GM12878 (cell line): ENCODE measurements around the genes TAS2R42, PRB4 and PRB2.

GRCh38 chr12:10942008-10942618 is 3.0 kb upstream of the TAS2R14 start:
- RAMPAGE, long total RNA = no peak
- RRBS, 2 experiments = no CpG with 5 or more reads among the region's 4 CpGs
CAGE:
- cytosol, long polyA minus RNA = no peak
- cytosol, long polyA plus RNA = no peak
- long polyA plus RNA = no peak
- nucleolus, long total RNA = no peak
- nucleus, long polyA plus RNA = no peak
- nucleus, long total RNA = no peak

DNA sequence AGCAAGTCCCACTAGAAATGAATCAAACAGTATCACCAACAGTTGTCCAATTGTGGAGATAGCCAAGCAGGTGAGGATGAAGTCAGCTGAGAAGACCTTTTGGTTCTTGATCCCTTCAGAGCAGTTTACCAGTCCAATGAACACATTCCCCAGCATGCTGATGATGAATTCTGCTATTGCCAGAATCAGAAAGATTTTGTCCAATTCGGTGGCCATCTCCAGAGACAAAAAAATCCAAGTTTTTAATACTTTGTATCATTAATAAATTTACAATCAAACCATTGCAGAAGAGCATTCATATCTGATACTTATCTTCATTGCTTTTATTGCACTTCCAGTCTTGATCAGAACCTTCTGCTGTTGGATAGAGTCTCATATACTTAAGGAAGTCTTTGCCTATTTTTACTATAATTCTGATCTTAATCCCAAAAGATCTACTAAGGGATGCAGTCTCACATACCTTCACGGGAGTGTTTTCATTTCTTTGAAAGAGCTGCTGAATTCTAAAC is at the start of gene TAS2R42:
TSS of gene TAS2R42 (minus strand) at position 216 of the 509 bp plus-strand sequence.
- RAMPAGE, long total RNA = no peak
- RRBS, 2 experiments = no CpG with 5 or more reads among the region's 2 CpGs
CAGE:
- cytosol, long polyA minus RNA = no peak
- cytosol, long polyA plus RNA = no peak
- long polyA plus RNA = no peak
- nucleolus, long total RNA = no peak
- nucleus, long polyA plus RNA = no peak
- nucleus, long total RNA = no peak

DNA sequence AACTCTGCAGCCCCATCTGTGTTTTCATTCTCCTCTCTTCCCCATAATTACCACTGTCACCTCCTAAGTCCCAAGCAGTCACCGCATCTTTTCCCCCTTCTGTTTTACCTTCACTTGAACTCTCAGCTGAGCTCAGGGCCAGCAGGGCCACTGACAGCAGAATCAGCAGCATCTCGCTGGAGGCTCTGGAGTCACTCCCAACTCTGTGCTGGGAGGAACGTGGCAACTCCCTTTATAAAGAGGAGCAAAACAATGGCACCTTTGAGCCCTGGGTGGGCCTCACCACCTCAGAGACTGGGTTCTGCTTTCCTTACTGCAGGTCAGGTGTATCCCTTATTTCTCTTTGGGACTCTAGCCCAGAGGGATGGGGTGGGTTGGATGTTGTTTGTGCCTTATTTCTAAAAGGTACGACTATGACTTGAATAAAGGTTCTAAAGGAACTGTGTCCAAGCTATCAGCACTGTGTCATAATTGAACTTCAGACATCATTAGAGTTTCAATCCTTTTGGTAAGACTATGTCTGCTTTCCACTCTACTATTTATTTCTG is at the start of gene PRB4:
TSS of gene PRB4 (minus strand) at position 210 of the 548 bp plus-strand sequence.
- RAMPAGE, long total RNA = no peak
- RRBS, 2 experiments = no CpG with 5 or more reads among the region's 4 CpGs
CAGE:
- cytosol, long polyA minus RNA = no peak
- cytosol, long polyA plus RNA = no peak
- long polyA plus RNA = no peak
- nucleolus, long total RNA = no peak
- nucleus, long polyA plus RNA = no peak
- nucleus, long total RNA = no peak

DNA sequence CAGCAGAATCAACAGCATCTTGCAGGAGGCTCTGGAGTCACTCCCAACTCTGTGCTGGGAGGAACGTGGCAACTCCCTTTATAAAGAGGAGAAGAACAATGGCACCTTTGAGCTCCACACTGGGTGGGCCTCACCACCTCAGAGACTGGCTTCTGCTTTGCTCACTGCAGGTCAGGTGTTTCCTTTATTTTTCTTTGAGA is at the start of gene PRB2:
TSS of gene PRB2 (minus strand) at position 56 of the 200 bp plus-strand sequence.
- RAMPAGE, long total RNA = no peak
- RRBS, 2 experiments = no CpG with 5 or more reads among the region's 1 CpG
CAGE:
- cytosol, long polyA minus RNA = no peak
- cytosol, long polyA plus RNA = no peak
- long polyA plus RNA = no peak
- nucleolus, long total RNA = no peak
- nucleus, long polyA plus RNA = no peak
- nucleus, long total RNA = no peak

- RAMPAGE, long total RNA = no peak
- RRBS, 2 experiments = 1% methylated on average over 35 of the region's 69 CpGs
CAGE:
- cytosol, long polyA minus RNA = start-site peak on the plus strand at chr12:11649140-11649146, 22 reads
- cytosol, long polyA plus RNA = no peak
- long polyA plus RNA = no peak
- nucleolus, long total RNA = no peak
- nucleus, long polyA plus RNA = no peak
- nucleus, long total RNA = no peak
Observed at GRCh38 chr12:11648536-11649488, 662 bp upstream of the ETV6 start.

DNA sequence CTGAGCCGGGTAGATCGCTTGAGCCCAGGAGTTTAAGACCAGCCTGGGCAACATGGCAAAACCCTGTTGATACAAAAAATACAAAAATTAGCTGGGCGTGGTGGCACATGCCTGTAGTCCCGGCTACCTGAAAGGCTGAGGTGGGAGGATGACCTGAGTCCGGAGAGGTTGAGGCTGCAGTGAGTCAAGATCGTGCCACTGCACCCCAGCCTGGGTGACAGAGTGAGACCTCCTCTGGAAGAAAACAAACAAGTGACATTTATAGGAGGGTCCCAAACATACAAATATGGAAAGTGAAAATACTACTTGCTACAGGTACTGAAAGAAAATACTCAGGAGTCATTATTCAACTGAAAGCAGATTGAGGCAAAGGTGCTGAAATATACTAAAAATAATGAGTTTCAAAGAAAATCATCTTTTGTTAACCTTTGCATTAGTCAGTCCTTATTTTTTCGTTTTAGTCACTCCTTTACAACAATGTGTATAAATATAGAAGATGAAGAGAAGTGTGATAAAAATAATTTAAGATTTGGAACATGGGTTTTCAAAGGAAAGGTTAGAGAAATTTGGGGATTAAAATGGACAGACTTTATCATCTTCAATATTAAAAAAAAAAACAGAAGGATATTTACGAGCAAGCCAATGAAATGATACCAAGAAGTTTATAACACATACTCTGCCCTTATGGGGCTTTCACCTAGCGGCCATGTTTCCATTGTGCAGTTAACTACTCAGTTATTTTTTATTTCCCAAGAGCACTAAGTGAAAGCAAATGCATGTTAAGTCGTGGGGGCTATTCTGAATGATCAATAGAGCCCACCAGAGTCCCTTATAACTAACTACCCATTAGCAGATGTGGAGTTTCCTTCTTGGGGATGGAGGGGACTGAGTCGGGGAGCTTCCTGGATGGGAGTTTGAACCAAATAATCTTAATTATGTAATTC is 53.7 kb downstream of the ETV6 start:
- RAMPAGE, long total RNA = no peak
- RRBS, 2 experiments = no CpG with 5 or more reads among the region's 11 CpGs
CAGE:
- cytosol, long polyA minus RNA = no peak
- cytosol, long polyA plus RNA = no peak
- long polyA plus RNA = no peak
- nucleolus, long total RNA = no peak
- nucleus, long polyA plus RNA = no peak
- nucleus, long total RNA = no peak

DNA sequence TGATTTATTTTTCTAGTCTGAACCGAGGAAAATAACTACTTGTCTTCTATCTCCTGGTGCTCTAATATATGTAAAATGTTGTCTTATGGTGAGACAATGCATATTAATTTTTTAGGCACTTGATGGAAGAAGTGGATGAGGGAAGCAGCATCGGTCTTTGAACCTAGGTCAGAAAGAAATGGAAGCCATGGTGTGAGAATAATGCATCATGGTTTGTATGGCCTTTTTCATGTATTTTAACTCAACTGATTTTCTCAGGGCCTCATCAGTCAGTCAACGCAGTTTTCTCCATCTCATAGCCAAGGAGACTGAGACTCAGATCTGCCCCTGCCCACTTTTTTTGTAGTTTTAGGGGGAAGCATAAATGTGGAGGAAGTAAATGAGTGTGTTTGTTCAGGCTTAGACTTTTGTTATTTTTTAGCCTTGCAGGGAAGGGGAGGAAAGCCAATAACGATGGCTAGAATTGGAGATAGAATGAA is 88.1 kb downstream of the ETV6 start:
- RAMPAGE, long total RNA = no peak
- RRBS, 2 experiments = no CpG with 5 or more reads among the region's 4 CpGs
CAGE:
- cytosol, long polyA minus RNA = no peak
- cytosol, long polyA plus RNA = no peak
- long polyA plus RNA = no peak
- nucleolus, long total RNA = no peak
- nucleus, long polyA plus RNA = no peak
- nucleus, long total RNA = no peak

DNA sequence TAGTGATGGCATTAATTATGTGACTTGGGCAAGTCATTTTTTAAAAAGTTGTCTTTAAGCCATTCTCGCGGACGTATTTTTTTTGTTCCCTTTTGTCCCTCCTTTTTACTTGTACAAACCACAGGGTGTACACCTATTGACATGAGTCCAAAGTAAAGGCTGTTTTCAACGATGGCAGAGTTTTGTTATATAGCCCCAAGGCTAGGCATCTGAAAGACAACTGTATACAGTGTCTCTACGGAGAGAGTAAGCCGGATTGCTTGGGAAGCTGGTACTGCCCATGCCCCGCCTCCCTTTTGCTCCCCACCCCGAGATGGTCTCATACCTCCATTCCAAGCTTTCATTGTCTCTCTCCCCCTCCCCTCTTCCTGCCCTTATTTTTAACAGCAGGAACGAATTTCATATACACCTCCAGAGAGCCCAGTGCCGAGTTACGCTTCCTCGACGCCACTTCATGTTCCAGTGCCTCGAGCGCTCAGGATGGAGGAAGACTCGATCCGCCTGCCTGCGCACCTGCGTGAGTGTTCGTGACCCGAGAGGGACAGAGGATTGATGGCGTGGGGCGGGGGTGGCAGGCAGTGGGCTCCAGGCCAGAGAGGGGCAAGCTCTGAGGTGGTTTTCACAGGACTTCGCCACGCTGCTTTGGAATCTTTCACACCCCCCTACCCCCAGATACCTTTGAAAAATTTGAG is 102.7 kb downstream of the ETV6 start:
- RAMPAGE, long total RNA = no peak
- RRBS, 2 experiments = no CpG with 5 or more reads among the region's 25 CpGs
CAGE:
- cytosol, long polyA minus RNA = start-site peak on the plus strand centred at position 406 of the sequence, 8 bp wide, 25 reads; start-site peak on the plus strand centred at position 484 of the sequence, 9 bp wide, 25 reads
- cytosol, long polyA plus RNA = no peak
- long polyA plus RNA = no peak
- nucleolus, long total RNA = no peak
- nucleus, long polyA plus RNA = no peak
- nucleus, long total RNA = no peak

- RAMPAGE, long total RNA = no peak
- RRBS, 2 experiments = 19 to 25% methylated on average over 2 to 6 of the region's 14 CpGs
CAGE:
- cytosol, long polyA minus RNA = no peak
- cytosol, long polyA plus RNA = no peak
- long polyA plus RNA = no peak
- nucleolus, long total RNA = no peak
- nucleus, long polyA plus RNA = no peak
- nucleus, long total RNA = no peak
Observed at GRCh38 chr12:11766271-11767065, 117.0 kb downstream of the ETV6 start.

GRCh38 chr12:11769669-11770135 is 120.2 kb downstream of the ETV6 start:
- RAMPAGE, long total RNA = no peak
- RRBS, 2 experiments = no CpG with 5 or more reads among the region's 7 CpGs
CAGE:
- cytosol, long polyA minus RNA = no peak
- cytosol, long polyA plus RNA = no peak
- long polyA plus RNA = no peak
- nucleolus, long total RNA = no peak
- nucleus, long polyA plus RNA = no peak
- nucleus, long total RNA = no peak

DNA sequence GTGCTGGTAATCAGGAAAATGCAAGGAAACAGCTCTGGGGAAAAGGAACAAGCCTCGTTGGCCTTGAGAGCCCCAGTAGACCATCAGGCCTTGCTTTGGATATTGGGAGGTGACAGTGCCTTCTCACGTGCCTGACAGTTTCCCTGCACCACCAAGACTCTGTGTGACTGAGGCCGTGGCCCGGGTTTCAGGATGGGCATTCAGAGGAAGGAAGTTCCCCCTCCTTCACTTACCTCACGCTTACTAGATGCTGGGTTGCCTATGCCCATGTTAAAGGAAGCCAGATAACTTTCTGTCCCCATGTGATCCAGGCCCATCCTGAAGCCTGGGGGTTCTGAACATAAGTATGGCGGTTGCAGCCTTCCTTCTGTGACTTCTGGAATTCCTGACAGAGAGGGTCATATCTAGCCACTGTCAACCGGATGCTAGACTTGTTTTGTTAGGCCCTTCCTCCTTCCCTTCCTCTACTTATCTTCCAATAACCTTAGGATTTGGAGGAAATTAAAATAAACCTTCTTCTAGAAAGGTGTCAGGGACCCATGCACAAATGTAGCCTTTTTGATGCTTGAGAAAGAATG is 120.8 kb downstream of the ETV6 start:
- RAMPAGE, long total RNA = no peak
- RRBS, 2 experiments = no CpG with 5 or more reads among the region's 7 CpGs
CAGE:
- cytosol, long polyA minus RNA = no peak
- cytosol, long polyA plus RNA = no peak
- long polyA plus RNA = no peak
- nucleolus, long total RNA = no peak
- nucleus, long polyA plus RNA = no peak
- nucleus, long total RNA = no peak

GRCh38 chr12:11780888-11781174 is 131.4 kb downstream of the ETV6 start:
- RAMPAGE, long total RNA = no peak
- RRBS, 2 experiments = no CpG with 5 or more reads among the region's 1 CpG
CAGE:
- cytosol, long polyA minus RNA = no peak
- cytosol, long polyA plus RNA = no peak
- long polyA plus RNA = no peak
- nucleolus, long total RNA = no peak
- nucleus, long polyA plus RNA = no peak
- nucleus, long total RNA = no peak

GRCh38 chr12:12011290-12011884 is 59.4 kb upstream of the BCL2L14 start:
- RAMPAGE, long total RNA = no peak
- RRBS, 2 experiments = no CpG with 5 or more reads among the region's 11 CpGs
CAGE:
- cytosol, long polyA minus RNA = no peak
- cytosol, long polyA plus RNA = no peak
- long polyA plus RNA = start-site peak on the minus strand at chr12:12011690-12011747, 15 and 12 reads in 2 replicates
- nucleolus, long total RNA = no peak
- nucleus, long polyA plus RNA = no peak
- nucleus, long total RNA = no peak

DNA sequence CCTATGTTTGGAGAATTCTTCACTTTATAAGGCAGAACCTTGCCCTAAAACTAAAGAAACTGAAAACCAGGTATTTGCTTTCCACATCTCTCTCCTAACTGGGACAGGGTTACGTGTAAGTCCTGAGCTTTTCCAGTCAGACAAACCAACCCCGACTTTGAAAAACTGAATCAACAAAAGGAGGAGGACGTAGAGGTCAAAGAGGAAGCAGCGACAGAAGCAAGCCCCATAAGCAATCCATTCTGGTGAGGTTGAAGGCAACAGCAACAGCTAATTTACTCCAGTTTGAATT is 47.2 kb downstream of the LRP6 start:
- RAMPAGE, long total RNA = no peak
- RRBS, 2 experiments = no CpG with 5 or more reads among the region's 4 CpGs
CAGE:
- cytosol, long polyA minus RNA = no peak
- cytosol, long polyA plus RNA = no peak
- long polyA plus RNA = no peak
- nucleolus, long total RNA = no peak
- nucleus, long polyA plus RNA = no peak
- nucleus, long total RNA = no peak

- RAMPAGE, long total RNA = no peak
- RRBS, 2 experiments = no CpG with 5 or more reads among the region's 14 CpGs
CAGE:
- cytosol, long polyA minus RNA = no peak
- cytosol, long polyA plus RNA = no peak
- long polyA plus RNA = no peak
- nucleolus, long total RNA = no peak
- nucleus, long polyA plus RNA = no peak
- nucleus, long total RNA = no peak
Observed at GRCh38 chr12:12244289-12244781, 22.5 kb downstream of the LRP6 start.

- RAMPAGE, long total RNA = no peak
- RRBS, 2 experiments = no CpG with 5 or more reads among the region's 4 CpGs
CAGE:
- cytosol, long polyA minus RNA = no peak
- cytosol, long polyA plus RNA = no peak
- long polyA plus RNA = no peak
- nucleolus, long total RNA = no peak
- nucleus, long polyA plus RNA = no peak
- nucleus, long total RNA = no peak
Observed at GRCh38 chr12:12481436-12482127, 81.1 kb downstream of the DUSP16 start.

- RAMPAGE, long total RNA = no peak
- RRBS, 2 experiments = no CpG with 5 or more reads among the region's 3 CpGs
CAGE:
- cytosol, long polyA minus RNA = no peak
- cytosol, long polyA plus RNA = no peak
- long polyA plus RNA = no peak
- nucleolus, long total RNA = no peak
- nucleus, long polyA plus RNA = no peak
- nucleus, long total RNA = no peak
Observed at GRCh38 chr12:12483391-12483987, 79.2 kb downstream of the DUSP16 start.

DNA sequence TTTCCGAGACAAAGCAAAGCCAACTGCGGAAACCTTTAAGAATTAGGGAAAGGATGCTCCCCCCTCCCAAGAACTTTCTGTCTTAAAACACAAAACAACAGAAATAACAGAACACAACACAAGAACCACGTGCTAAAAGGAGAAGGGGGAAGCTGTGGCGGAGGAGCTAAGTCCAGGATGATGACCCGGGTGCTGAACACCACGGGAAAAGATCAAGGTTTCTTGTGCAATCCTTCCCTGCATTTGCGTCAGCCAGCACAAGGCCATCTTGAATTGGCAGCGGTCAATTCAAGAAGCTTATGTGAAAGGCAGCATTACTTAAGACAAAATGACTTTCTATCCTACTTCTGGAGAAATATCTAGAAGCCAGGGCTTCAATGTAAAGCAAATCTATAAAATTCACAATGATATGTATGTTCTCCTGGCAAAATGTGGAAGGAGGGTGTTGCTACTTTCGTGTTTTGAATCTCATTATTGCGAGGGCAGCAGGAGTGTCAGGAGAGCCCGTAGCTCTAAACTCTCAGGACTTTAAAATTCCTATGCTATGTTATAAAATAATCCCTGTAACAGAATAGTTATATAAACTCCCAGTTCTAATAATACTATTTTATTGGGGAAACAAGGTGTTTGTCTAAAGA is 10.9 kb upstream of the CREBL2 start:
- RAMPAGE, long total RNA = no peak
- RRBS, 2 experiments = no CpG with 5 or more reads among the region's 11 CpGs
CAGE:
- cytosol, long polyA minus RNA = no peak
- cytosol, long polyA plus RNA = no peak
- long polyA plus RNA = no peak
- nucleolus, long total RNA = no peak
- nucleus, long polyA plus RNA = no peak
- nucleus, long total RNA = no peak

DNA sequence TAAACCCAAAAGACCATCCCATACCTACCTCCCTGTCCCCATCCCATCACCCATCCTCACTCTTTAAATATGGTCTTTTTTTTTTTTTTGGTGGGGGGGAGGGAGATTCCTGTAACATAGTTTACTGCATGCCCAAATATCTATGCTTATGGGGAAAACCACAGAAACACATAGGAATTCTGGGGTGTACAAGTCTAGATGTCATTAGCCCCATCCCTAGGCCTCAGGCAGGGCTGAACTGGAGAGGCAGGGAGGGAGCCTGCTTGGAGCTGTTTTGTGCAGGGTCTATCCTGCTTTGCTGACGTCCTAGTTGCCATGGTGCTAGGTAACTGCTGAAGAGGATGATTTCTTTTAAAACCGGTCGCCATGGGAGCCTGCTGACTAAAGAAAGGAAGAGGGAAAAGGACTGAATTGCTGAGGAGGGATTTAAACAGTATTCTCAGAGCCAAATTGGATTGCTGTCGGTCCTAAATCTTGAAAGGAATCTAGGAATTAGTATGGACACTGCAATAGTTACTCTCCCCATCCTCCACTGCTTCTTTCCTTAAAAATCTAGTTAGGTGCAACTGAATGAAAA is 10.7 kb downstream of the GPR19 start:
- RAMPAGE, long total RNA = no peak
- RRBS, 2 experiments = no CpG with 5 or more reads among the region's 4 CpGs
CAGE:
- cytosol, long polyA minus RNA = no peak
- cytosol, long polyA plus RNA = no peak
- long polyA plus RNA = no peak
- nucleolus, long total RNA = no peak
- nucleus, long polyA plus RNA = no peak
- nucleus, long total RNA = no peak

DNA sequence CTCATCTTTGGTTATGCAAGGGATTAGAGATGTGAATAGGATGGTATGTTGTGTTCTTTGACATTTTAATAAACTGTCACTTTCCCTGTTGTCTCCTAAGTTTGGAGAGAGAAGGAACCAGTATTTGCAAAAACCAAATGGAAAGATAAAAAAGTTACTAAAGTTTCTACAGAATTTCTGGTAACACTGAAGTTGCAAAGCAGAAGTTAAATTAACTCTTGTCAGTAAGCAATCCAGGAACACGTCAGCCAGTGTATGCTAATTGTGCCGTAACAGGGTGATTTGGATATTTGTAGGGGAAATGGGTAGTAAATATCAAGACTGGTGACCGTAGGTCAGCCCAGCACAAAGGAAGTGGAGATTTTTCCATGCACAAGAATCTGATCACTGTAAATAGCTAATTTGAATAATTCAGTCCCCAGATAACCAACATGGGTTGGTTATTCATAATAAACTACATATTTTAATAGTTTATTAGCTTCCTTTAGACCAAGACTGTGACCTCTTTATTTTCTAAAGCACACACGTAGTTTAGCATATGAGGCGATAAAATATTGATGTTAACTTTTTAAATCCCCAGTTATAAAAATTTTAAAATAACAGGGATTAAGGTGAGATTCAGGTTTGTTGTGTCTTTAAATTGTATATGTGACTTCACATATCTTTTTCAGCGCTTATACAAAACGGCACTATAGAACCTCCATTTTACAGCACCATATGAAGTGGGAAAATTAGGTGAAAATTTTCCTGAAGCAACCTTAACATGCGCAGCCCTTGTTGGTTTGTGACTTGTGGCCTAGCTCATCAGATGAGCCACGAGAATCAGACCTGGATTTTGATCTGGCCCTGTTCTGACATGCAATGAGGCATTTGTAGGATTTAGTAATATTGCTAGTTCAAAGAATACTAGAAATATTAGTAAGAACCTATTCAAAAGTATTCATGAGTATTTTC is 2.5 kb downstream of the CDKN1B start:
- RAMPAGE, long total RNA = no peak
- RRBS, 2 experiments = no CpG with 5 or more reads among the region's 9 CpGs
CAGE:
- cytosol, long polyA minus RNA = no peak
- cytosol, long polyA plus RNA = no peak
- long polyA plus RNA = no peak
- nucleolus, long total RNA = no peak
- nucleus, long polyA plus RNA = no peak
- nucleus, long total RNA = no peak